Tongue (tissue), 2 donors: ENCODE measurements around the gene PROK1.

- RAMPAGE, long total RNA = no peak
Measured at GRCh38 chr1:110341855-110342831, 3.0 kb downstream of the RBM15 start.

DNA sequence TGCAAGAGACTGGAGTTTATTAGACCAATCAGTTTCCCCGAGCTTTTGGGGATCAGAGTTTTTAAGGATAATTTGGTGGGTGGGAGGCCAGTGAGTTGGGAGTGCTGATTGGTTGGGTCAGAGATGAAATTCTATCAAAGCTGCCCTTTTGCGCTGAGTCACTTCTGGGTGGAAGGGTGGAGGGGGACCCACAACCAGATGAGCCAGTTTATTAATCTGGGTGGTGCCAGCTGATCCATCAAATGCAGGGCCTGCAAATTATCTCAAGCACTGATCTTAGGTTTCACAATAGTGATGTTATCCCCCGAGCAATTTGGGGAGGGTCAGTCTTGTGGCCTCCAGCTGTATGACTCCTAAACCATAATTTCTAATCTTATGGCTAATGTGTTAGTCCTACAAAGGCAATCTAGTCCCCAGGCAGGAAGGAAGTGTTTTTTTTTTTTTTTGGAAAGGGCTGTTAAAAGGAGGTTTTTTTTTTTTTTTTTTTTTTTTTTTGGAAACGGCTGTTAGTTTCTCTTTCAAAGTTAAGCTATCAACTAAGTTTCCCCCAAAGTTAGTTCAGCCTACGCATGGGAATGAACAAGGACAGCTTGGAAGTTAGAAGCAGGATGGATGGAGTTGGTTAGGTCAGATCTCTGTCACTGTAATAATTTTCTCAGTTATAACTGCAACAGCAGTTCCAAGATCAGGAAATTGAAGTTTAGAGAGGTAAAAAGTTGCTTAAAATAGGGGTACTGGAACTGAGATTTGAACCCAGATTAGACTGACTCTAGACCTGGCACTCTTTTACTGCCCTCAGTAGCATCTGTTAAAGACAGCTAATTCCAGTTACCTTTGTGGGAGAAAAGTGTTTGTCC lies 7.3 kb downstream of the SLC16A4 start:
- RAMPAGE, long total RNA = no peak

GRCh38 chr1:110450891-110451504 lies at the start of gene PROK1:
Gene PROK1 (plus strand): TSS chr1:110451149.
- RAMPAGE, long total RNA = no peak

DNA sequence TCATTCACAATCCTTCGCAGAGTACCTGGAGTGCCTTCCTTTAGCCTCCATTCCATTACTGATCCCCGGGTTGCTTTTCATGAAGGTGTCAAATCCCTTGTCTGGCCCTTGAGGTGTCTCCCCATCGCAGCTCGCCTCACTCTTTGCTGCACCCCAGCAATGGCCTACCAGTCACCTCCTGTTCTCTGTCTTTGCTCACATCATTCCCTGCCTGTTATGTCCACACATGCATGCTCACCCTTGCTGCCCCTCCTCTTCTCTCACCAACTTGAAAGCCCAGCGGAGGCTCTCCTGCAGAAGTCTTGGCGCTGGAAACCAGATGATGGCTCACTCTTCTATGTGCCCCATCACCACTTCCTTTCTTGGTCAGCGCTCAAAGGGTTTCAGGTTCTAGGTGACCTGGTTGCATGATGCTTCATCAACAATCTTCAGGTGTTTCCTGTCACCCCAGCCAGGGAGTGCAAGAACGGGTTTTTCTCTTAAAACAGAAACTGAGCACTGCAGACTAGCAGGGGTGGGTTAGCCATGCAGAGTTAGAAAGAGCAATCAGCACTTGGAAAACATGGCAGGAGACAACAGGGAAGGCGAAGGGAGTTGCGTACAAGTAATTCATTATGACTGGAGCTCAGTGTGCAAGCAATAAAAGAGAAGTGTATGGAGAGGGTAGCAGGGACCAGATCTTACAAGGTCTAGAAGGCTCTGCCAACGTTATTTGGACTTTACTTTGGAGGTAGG lies 25.1 kb upstream of the KCNA2 start:
- RAMPAGE, long total RNA = no peak

DNA sequence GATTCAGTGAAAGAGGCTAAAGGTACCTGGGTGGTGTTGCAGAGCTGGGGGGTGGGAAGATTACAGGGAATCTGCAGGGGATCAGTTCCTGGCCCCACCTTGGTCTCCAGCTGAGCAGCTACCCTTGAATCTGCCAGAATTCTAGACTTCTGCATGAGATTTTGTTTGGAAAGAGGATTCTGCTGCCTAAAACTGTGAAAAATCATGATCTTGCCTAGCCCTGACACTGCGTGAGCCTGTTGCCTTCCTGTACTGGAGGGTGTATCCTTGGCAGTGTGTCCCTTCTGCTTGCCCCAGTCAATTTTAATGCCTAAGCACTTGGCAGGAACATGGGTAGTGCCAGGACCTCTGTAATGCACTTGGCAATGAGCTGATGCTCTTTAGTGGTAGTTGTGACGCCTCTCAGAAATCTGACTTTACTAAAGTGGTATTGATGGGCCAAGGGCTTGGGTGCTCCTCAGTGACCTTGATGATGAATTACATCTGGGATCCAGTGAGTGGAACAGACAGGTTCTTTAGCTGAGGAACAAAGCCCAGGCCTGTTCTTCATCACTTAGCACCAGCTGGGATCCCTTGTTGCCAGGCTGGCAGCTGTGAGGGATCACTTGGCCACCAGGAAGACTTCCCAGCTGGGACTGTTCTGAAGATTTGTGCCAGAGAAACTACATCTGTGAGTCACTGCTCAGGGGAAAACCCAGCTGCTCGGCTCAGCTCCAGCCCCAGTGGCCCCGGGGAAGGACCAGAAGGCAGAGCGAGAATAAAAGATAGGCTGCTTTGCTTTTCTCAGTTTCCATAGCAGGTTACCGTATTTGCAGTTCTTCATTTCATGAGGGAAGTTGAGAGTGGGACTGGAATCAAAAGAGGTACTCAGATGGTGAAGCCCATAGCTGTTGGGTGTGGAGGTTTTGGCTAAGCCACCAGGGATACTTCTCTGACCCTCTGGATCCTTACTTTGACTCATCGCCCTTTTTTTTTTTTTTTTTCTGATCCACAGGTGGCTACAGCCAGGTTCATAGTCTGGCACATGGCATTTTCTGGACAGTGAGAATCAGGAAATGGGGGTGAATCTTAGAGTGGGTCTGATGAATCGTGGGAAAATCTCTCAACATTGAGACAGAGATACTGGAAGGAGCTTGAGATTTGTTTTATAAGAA lies 28.5 kb upstream of the KCNA2 start:
- RAMPAGE, long total RNA = no peak

DNA sequence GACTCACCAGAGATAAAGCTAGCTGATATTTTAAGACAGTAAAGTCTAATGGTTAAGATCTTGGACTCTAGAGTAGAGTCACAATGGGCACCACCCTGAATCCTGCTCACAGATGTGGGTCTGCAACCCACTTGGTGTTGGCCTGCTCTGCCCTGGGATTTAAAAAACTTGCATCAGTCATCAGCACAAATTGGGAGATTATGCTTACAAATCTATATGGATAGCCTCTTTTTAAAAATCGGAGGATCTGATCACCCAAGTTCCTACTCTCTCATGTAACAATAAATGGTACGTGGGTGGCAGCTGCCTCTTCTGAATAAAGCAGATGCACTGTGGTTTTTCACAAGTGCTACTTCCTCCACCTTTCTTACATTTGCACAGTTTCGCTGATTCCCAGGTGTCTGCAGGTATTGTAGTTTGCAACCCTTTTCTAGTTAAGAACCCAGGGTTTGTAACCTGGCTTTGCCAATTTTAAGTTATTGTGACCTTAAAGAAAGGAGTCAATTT lies 29.9 kb upstream of the KCNA2 start:
- RAMPAGE, long total RNA = no peak

- RAMPAGE, long total RNA = no peak
Measured at GRCh38 chr1:110647206-110647849, 27.4 kb downstream of the KCNA3 start.

DNA sequence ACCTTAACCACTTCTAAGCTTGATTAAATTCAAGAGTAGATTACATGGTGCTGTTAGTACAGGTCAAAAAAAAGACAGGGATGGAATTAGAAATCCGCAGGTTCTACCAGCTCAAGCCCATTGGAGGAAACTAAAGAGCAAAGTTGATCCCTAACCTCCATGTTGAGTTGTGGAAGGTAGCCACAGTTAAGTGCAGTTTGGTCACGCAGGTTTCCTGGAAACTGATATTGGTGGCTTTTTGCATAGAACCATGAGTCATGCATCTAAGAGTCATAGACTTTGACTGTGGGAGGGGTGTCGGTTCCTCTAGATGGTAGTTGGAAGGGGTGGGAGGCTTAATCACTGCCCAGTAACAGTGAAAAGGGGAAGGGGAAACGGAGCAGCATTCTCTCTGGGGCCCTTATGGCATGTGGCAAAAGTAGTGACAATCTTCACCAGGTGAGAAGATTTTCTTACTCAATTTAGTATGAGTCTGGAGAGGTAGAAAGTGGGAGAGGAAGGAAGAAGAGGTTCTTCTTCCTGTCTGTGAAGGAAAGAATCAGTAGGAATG lies 7.0 kb downstream of the CD53 start:
- RAMPAGE, long total RNA = no peak

DNA sequence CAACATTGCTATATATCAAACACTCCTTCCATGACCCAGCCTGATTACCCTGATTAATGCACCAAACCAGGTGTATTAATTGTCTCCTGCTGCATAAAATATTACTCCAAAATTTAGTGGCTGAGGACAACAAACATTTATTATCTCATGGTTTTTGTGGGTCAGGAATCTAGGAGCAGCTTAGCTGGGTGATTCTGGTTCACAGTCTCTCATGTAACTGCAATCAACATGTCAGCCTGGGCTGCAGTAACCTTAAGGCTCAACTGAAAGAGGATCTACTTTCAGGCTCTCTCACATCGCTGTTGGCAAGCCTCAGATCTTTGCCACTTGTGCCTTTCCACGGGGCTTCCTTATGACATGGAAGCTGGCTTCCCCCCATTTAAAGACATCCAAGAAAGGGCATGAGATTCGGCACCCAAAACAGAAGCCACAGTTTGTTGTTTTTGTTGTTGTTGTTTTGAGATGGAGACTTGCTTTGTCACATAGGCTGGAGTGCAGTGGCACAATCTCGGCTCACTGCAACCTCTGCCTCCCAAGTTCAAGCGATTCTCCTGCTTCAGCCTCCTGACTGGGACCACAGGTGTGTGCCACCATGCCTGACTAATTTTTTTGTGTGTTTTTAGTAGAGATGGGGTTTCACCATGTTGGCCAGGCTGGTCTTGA lies 27.1 kb downstream of the CD53 start:
- RAMPAGE, long total RNA = no peak

DNA sequence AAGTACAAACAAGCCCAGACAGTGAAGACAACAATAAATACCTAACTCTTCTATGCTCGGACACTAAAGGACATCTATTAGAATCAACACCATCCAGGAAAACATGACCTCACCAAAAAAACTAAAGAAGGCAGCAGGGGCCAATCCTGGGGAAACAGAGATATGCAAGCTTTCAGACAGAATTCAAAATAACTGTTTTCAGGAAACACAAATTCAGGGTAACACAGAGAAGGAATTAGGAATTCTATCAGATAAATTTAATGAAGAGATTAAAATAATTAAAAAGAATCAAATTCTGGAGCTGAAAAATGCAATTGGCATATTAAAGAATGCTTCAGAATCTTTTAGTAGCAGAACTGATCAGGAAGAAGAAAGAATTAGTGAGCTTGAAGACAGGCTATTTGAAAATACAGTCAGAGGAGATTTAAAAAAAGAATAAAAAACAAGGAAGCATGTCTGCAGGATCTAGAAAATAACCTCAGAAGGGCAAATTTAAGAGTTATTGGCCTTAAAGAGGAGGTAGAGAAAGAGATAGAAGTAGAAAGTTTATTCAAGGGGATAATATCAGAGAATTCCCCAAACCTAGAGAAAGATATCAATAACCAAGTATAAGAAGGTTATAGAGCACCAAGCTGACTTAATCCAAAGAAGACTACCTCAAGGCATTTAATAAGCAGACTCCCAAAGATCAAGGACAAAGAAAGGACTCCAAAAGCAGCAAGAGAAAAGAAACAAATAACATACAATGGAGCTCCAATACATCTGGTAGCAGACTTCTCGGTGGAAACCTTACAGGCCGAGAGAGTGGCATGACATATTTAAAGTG lies 31.9 kb downstream of the CD53 start:
- RAMPAGE, long total RNA = no peak

- RAMPAGE, long total RNA = no peak
Measured at GRCh38 chr1:111133688-111134268, 6.1 kb downstream of the DRAM2 start.

DNA sequence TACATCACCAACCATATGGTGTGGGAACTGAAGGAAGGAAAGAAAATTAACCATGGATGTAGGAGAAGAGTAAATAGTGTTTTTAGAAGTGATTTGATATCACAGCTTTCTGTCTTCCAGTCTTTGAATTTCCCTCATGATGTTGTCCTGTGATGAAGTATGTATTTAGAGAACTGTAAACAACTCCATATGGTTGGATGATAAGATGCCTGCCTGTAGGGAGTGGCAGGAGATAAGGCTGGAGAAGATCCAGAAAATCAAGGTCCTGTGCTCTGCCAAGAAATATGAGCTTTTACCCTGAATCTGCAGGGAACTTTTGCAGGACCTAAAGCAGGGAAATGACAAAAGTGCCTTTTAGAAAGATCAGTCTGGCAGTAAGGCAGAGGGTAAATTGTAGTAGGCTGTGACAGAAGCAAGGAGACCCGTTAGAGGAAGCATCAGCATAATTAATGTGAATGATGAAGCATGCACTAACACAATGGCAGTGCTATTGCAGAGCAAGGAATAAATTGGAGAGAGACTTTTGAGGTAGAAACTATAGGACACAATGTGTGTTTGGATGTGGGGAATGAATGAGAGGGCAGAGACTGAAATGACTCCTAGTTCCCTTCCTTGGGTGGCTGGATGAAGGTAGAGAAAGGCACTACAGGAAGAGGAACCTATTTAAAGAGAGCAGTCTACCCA lies 22.0 kb downstream of the CEPT1 start:
- RAMPAGE, long total RNA = no peak

DNA sequence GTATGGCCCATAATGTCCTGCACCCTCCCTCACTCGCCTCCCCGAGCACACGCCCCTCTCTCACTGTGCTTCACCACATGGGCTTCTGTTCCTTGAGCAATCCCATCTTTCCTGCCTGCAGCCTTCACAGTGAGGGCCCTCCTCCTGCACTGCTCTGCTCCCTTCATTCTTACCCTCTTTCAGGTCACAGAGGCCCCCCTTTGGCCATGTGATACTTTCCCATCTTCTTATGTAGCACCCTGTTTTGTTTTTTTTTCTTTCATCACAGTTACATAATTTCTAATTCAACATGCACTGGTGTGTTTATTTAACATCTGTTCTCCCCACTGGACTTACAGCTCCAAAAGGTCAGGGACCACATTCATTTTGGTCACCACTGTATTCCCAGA lies 5.6 kb downstream of the DENND2D start:
- RAMPAGE, long total RNA = no peak

DNA sequence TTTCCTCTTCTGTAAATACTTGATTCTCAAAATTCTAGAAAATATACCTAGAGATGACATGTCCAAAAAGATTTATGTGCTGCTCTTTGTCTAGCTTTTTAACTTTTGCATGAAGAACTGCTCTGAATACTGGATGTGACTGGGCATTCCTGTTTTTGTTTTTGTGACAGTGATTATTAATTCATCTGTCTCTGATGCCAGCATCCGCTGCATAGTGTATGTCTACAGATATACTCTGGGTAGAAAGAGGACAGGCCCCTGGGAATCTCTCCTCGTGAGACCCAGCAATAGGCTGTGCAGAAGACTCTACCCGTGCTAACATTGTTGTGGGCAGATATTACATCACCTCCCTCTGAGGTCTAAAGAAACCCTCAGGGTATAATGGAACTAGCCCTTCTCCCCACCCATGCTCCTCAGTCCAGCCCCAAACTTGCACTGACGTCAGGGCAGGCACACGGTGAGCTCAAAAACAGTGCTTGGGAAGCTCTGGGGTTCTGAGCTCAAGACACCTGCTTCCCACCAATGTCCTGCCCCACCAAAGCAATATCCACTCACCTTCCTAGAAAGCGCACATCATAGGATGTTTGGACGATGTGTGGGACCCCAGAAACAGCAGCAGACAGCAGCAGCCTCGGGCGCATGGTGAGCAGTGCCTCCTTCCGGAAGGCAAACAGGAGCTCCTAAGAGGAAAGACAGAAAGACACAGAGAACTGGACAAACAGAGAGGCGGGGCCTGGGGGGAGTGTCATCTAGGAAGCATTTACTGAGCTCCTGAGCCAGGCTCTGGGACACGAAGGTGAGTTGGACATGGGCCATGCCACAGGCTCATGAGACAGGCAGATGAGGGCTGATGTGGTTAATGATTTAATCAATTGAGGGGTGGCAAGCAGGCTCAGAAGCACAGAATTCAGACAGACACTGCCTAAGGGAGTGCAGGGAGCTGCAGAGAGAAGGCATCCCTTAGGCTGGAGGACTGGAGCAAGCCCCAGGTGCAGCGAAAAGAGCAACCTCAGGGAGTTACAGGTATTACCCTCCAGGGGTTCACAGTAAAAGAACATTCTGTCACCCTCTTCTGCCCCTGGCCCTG lies 4.8 kb downstream of the OVGP1 start:
- RAMPAGE, long total RNA = no peak

DNA sequence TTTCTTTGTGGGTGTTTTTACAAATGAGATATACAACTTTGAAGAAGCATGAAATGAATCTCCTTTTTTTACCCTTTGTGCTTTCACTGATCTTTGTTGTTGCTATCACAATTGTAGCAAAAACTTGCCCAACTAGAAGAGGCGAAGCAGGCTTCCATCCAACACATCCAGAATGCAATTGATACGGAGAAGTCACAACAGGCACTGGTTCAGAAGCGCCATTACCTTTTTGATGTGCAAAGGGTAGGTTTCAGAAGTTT lies 7.2 kb downstream of the ATP5PB start:
- RAMPAGE, long total RNA = no peak

- RAMPAGE, long total RNA = no peak
Measured at GRCh38 chr1:111501715-111502182, 1.7 kb downstream of the ADORA3 start.

DNA sequence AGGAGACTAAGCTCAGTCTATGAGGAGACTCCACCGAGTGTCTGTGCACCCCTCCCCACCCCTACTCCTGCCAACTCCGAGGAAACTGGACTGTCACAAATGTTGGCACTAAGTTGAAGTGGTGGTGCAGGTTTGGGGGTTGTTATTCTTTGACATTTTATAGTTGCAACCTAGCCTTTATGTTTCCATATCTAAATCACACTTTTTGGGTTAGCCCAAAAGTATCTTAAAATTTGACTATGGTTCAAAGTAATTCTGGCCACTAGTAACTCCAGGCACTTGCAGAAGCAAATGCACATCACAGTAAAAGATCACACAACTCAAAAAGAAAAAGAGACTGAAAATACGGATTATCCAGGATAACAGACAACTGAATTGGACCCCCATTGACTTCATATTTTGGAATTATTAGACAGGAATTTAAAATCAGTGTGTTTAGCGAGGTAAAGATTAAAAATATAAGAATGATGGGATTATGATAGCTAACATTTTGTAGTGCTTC lies 48.4 kb downstream of the RAP1A start:
- RAMPAGE, long total RNA = no peak

- RAMPAGE, long total RNA = no peak
Measured at GRCh38 chr1:111723205-111724112, 15.7 kb downstream of the INKA2 start.

DNA sequence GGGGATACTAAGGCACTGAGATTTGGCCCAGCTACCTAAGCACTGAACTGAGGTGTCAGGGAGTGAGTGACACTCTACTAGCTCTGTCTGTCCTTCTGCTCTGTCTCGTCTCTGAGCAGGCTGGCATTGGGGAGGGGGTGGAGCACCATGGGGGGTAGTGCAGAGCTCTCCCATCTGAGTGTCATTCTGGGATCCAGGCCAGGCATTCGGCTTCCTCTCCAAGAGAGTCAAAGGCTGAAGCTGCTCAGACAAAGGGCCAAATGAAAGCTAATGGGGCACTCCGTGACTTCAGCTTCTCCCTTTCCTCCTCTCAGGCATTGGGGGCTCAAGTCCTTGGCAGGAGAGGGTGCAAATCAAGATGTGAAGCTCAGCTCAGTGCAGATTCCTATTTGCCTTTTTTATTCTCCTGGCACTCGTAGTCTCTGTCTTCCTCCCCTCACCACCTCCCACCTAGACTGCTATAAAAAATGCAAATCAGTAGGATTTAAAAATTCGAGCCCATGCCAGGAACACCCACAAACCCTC lies 2.2 kb downstream of the INKA2 start:
- RAMPAGE, long total RNA = no peak

- RAMPAGE, long total RNA = no peak
Measured at GRCh38 chr1:111737582-111738167, 1.5 kb downstream of the INKA2 start.